Gastroesophageal sphincter (tissue), 4 donors: ENCODE measurements around the genes CEMIP, AP3B2 and HOMER2.

DNA sequence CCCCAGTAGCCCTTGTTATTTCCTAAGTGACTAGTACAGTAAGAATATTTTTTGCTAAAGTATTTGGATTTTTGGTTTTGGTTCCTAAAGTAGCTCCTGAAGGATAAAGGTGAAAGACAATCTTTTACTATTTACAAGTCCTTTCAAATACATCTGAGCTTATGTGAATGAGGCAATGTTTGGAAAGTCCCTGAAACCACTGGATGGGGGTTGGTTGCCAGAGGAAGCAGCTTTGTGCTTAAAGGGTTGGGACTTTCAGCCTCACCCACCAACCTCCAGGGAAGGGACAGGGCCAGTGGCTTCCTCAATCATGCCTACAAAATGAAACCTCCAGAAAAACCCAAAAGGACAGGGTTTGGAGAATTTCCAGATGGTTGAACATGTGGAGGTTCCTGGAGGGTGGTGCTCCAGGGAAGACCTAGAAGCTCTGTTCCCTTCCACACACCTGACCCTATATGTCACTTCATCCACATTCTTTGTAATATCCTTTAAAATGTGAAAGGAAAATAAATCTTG lies 20.9 kb upstream of the ABHD17C start:
- PRO-cap = no peak
- RAMPAGE, long total RNA, 4 experiments = no peak in any of the 4 experiments

- PRO-cap = no peak
- RAMPAGE, long total RNA, 4 experiments = no peak in any of the 4 experiments
Measured at GRCh38 chr15:80778778-80779610, at the start of gene CEMIP. Gene CEMIP (plus strand): TSS chr15:80779370.

GRCh38 chr15:80931733-80932353 lies 57.8 kb downstream of the MESD start:
- PRO-cap = no peak
- RAMPAGE, long total RNA, 4 experiments = no peak in any of the 4 experiments

GRCh38 chr15:81007375-81007853 lies 6.7 kb downstream of the TLNRD1 start:
- PRO-cap = no peak
- RAMPAGE, long total RNA, 4 experiments = no peak in any of the 4 experiments

DNA sequence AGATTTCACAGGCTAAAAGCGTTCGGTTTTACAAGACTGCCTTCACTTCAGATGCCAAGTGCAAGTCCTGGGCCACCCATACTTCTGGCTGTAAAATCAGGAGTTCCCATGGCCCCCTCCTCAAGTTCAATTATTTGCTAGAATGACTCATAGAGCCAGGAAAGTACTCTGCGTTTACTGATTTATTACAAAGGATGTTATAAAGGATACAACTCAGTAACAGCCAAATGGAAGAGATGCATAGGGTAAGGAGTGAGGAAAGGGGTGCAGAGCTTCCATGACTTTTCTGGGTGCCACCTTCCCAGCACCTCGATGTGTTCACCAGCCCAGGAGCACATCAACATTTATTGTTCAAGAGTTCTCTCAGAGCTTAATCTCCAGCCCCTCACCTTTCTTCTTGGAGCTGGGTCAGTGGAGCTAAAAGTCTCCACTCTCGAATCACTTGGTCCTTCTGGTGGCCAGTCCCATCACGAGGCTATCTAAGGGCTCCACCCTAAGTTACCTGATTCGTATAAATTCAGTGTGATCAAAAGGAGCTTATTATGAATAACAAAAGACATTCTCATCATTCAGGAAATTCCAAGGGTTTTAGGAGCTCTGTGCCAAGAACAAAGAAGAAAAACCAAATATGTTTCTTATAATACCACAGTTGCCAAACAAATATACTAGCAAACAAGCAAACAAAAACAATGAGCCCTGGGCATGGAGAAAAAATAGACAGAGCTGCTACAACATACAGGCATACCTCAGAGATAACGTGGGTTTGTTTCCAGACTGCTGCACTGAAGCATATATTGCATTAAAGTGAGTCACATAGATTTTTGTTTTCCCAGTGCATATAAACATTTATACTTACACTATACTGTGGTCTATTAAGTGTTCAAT lies 20.4 kb upstream of the CFAP161 start:
- PRO-cap = no peak
- RAMPAGE, long total RNA, 4 experiments = no peak in any of the 4 experiments

GRCh38 chr15:81183858-81184860 lies 12.5 kb upstream of the IL16 start:
- PRO-cap = bidirectional peak, plus-strand start at chr15:81184383, minus-strand start at chr15:81184275
- RAMPAGE, long total RNA, 4 experiments = no peak in any of the 4 experiments

- PRO-cap = no peak
- RAMPAGE, long total RNA, 4 experiments = no peak in any of the 4 experiments
Measured at GRCh38 chr15:81291584-81292163, 32.3 kb downstream of the STARD5 start.

DNA sequence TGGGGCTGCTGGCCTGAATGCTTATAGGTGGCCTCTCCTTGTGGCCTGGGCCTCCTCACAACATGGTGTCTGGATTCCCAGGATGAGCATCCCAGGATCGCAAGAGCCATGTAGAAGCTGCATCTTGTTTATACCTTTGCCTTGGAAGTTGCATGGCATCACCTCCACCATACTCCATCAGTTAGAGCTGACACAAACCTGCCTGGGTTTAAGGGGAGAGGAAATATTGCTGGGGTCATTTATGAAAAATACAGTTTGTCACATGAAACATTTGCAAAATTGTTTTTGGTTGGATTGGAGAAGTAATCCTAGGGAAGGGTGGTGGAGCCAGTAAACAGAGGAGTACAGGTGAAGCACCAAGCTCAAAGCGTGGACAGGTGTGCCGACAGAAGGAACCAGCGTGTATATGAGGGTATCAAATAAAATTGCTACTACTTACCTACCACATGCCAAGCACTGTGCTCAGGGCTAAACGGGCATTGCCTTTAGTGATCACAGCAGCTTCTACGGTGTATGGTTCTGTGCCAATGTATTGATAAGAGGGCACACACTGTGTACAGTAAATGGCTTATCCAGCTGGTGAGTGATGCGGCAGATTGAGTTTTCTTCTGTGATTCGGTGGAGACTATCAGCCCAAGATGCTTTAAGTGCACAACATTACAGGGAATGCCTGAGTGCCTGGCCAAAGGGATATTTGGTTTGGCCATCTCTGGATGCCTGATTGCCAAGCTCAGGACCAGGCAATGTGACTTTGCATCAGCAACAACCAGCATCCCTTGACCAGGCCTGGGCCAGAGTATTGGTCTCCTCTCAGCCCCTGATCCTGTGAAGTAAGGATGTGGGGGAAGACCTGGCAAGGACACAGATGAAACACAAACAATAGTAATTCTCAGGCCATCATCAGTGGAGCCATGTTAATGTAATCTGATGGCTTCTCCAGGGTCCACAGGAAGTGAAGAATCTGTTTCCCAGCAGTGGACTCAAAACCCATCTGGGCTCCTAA lies 14.3 kb downstream of the STARD5 start:
- PRO-cap = no peak
- RAMPAGE, long total RNA, 4 experiments = no peak in any of the 4 experiments

- PRO-cap = no peak
- RAMPAGE, long total RNA, 4 experiments = no peak in any of the 4 experiments
Measured at GRCh38 chr15:81870847-81871453, 174.9 kb downstream of the MEX3B start.

DNA sequence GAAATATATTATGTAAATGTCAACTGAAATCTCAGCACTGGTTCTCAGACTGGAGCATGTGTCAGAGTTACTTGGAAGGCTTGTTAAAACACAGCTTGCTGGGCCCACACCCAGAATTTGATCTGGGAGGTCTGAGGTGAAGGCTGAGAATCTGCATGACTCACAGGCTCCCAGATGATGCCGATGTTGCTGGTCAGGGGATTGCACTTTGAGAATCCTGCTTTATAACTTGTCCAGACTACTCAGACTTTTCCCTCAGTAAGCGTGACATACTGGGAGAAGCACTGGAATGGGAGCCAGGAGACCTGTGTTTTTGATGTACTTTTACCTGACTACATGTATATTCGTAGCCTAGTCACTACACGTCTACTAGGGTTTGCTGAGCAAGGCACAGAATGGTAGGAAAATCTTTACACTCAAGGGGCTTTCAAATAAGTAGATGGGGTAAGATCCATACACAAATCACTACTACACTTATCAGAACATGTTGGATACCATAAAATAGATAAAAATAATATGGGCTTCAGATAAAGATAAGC lies 77.1 kb upstream of the MEX3B start:
- PRO-cap = no peak
- RAMPAGE, long total RNA, 4 experiments = no peak in any of the 4 experiments

DNA sequence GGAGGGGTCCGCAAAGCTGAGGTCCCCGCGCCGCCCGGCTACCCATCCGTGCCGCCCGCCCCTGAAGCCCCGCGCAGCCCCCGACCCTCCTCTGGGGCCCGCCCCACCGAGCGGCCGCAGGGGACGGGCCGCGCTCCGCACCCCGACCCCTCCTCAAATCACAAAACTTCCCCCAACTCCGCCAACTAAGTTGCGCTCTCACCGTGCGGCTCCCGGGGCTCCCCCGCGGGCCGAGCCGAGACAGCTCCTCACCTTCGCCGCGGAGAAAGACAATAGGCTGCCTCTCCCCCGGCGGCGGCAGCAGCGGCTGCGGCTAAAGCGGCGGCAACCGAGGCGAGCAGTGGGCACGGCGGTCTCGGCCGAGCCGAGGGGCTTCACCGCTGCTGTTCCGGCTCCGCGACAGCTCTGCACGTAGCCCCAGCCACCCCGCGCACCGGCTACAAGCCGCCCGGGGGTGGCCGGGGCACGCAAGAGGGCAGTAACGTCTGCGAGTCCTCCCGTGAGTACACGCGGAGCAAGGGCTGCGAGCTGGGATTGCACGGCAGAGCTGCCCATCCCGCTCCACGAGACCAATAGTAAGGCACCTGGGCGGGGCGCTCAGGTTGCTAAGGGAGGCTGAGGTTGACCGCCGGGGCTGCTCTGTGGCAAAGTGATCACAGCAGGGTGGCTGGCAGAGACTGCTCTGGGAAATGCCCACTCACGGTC lies 26.6 kb downstream of the RPS17 start:
- PRO-cap = no peak
- RAMPAGE, long total RNA, 4 experiments = no peak in any of the 4 experiments

DNA sequence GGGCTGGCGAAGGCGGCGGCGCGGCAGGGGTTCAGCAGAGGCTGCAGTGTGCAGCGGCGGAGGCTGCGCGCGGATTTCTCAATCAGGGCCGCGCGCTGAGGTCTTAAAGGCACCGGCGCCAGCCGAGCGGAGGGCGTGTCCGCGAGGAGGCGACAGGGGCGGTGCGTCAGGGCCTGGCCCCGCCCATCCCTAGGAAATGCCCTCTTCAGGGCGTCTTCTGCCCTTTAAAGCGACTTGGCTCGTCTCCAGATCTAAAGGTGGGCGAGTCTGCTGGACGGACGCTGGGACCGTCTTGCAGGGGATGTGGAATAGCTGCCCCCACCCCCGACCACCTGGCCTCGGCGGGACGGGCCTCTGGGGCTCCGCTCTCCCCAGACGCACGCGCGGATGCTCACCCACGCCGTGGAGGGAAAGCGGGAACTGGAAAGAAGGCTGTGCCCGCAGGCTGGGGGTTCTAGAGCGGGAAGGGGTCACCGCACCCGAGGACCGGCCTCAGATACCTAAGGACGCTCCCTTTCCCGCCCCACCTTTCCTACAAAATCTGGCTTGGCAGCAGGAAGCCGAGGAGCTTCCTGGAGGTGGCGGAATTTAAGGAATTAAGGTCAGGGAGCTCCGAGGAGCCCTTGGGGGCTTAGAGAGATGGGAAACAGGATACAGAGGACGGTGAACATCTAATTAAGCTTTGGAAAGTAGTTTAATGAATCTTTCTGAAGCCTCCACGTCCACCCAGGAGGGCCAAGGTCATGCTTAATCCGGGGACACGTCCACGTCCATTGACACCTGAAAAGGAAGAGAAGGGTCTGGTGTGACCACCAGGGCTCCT lies at the start of gene AP3B2:
AP3B2 (minus strand) TSS at position 80 of the 823 bp plus-strand sequence.
- PRO-cap = unidirectional peak, minus-strand start at position 77 of the sequence
- RAMPAGE, long total RNA, 4 experiments = no peak in any of the 4 experiments

DNA sequence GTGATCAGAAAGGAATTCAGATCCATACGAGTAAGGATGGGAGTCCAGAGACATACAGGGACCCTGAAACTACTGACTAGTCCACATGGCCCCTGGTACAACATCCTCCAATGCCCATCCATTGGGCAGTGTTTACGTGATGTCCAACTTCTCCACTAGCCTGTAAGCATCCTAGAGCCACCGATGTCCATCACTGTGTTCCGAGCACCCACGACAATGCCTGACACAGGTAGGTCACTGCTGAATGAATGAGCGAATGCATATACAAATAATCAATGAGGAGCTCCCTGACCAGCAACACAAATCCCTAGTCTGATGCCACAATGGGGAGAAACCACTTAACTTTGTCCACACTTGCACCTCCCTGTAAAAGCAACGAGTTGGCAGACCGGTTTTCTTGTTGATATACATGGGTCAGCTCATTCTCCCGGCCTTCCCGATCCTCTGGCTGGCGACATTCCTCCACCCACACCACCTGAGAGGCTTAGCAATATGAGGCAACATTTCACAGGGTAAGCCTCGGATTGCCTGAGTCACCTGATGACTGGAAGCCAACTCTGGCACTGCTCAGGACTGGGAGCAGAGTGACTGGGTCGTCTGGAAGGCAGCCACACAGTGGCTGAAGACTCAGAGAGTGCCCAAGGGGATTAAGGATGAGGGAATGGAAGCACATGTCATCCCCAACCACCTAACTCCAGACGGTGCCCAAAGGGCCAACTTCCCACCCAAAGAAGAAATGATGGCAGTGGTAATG lies 10.0 kb downstream of the HOMER2 start:
- PRO-cap = no peak
- RAMPAGE, long total RNA, 4 experiments = no peak in any of the 4 experiments

DNA sequence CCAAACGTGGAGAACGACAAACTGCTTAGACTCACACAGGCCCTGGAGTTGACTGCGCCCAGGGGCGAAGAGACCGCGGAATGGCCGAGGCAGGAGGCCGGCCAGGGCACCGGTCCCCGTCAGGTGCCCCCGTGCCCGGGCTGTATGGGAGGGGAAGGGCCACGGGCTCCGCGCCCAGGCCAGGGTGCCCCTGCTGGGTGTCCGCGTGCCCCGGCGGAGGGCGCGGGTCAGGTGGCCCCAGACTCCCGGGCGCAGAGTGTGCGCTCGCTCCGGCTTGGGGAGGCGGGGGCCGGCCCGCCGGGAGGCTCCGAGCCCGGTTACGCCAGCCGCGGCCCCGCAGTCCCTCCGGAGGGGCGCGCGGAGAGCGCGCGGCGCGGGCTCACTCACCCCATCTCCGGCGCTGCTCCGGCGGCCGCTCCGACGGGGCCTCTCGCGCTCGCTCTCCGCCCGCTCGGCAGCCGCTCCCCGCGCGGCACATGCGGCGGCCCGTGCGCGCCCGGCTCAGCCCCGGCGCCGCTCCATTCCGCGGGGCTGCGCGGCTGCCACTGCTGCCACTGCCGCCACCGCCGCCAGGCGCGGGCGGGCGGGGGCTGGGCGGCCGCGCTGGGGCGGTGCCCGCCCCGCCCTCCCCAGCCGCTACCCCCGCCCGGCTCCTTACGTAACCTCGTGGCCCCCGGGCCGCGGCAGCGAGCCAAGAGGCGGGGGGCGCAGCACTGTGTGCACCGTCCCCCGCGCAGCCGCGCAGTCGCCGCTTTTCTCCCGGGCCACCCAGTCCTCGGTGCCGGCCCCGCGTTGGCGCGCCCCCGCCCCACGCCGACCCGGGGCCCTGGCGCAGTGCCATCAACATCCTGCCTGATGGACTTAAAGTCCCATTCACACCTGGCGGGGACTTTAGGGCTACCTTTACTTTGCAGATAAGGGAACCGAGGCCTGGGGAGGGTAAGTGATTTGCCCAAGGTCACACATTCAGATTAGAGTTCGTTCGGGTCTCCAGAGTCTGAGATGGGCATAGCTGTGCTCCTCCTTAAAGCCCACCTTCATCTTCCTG lies at the start of gene HOMER2:
HOMER2 (minus strand) TSS at position 577 of the 1,048 bp plus-strand sequence.
- PRO-cap = bidirectional peak, plus-strand start at position 545 of the sequence, minus-strand start at position 547 of the sequence
- RAMPAGE, long total RNA, 4 experiments = start-site peak on the minus strand in 1 of 4 experiments, centred at position 51 of the sequence, 16 reads per replicate

- PRO-cap = no peak
- RAMPAGE, long total RNA, 4 experiments = start-site peak on the minus strand in 1 of 4 experiments, at chr15:83020680-83020802 at its widest, 29 reads per replicate
Measured at GRCh38 chr15:83020296-83021012, 9.0 kb upstream of the C15orf40 start.

DNA sequence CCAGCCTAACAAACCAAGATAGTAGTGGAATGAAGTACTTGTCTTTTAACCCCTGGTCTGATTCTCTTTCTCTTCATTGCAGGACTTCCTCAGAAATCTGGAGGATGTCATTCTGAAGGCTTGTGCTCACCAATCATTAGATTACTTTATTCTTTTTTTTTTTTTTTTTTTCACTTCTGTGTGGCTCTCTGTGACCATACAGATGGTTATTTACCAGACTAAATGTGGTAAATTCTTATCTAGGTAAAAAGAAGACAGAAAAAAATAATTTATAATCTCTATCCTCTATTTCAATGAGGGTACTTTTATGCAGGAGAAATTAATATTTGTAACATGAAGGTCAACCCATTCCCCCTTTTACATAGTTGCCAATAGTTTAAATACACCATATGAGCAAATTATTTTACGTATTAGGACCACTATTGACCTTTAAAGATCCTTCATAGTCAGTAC lies 6.9 kb downstream of the HDGFL3 start:
- PRO-cap = no peak
- RAMPAGE, long total RNA, 4 experiments = no peak in any of the 4 experiments

GRCh38 chr15:83210646-83211131 lies 3.1 kb upstream of the HDGFL3 start:
- PRO-cap = no peak
- RAMPAGE, long total RNA, 4 experiments = no peak in any of the 4 experiments

- PRO-cap = no peak
- RAMPAGE, long total RNA, 4 experiments = no peak in any of the 4 experiments
Measured at GRCh38 chr15:83383422-83384502, 63.4 kb upstream of the SH3GL3 start.

DNA sequence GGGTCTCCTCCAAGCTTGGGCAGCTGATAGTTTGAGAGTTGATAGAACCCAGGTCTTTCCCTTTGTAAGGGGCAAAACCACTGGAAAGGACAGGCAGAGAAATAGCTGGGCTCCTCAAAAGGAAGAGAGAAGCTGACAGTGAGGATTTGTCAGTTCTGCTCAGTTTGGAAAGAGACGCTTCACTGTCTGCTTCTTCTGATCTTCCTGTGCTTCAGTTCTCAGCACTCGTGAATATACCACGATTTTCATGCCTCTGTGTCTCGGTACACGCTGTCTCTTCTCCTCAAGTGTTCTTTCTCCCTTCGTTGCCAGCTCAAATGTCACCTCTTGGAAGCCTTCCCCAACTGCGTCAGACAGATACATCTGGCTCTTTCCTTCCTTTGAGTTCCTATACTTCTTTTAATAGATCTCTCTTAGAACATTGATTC lies 90.7 kb upstream of the GOLGA6L4 start:
- PRO-cap = no peak
- RAMPAGE, long total RNA, 4 experiments = no peak in any of the 4 experiments

DNA sequence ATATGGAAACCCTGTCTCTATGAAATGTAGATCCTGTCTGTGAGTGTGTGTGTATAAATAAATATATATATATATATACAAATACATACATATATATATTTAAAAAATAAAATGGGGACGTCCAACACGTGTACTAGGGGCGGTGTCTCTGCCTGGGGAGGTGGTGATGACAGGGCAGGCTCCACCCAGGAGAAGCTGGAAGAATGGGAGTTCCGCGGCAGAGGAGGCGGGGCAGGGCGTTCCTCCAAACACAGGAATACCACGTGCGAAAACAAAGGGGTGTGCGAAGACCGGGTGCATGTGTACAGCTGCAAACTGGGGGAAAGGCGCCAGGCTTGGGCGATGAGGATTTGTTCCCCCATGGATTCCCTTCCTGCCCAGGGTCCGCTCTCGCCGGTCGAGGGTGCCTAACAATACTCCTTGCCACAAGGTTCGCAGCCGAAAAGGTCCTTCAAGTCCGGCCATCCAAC lies 557 bp upstream of the ZSCAN2 start:
- PRO-cap = no peak
- RAMPAGE, long total RNA, 4 experiments = no peak in any of the 4 experiments